ENCODE measurements around a stretch of chr17.

DNA sequence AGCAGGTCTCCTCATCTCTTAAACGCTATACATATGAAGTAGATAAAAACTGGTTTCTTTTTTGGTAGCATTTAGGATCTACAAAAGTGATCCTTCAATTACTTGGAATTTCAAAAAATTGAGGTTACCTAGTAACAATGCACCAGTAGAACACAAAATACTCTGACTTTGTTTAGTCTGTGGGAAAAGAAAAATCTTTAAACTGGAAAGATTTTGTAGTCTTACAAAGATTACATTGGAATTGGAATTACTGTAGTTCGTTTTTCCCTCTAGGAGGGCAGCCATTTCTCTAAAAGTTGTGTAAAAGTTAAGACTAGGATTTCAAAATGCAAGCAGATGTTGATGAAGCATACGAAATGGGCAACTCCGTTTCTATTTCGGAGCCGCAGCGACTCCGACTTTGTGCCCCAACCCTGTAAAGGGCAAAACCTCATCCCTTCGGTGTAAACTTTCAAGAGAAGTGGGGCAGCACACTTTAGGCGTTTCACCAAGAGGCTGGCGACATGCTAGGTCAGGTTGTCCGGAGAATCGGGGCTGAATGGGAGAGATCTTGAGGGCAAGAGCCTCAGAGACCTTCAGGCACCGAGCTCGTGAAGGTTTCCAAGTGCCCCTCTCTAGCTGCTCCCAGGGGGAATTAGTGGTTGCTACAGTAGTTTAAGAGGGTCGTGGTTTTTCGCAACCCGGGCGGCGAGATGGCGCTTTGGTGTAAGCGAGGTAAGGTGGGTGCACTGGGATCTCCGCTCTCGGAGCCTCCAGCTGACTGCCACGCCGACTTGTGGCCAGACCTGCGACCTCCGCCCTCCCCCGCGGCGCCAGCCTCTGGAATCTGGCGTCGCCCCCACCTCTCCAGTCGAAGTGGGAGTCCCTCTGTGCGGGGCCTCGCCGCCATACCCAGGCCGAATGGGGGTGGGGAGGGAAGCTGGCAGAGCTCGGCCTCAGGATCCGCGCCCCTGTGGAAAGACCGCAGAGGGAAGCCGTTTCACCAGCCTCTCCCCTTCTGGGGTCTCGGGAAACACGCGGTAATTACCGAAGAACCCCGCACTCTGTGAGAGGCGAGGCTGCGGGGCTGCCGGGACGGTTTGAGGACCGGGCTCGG lies 1.1 kb upstream of the HEXIM2 start:
- PRO-cap = unidirectional peak, plus-strand start at position 483 of the sequence; bidirectional peak, plus-strand start at position 1,048 of the sequence, minus-strand start at position 857 of the sequence

DNA sequence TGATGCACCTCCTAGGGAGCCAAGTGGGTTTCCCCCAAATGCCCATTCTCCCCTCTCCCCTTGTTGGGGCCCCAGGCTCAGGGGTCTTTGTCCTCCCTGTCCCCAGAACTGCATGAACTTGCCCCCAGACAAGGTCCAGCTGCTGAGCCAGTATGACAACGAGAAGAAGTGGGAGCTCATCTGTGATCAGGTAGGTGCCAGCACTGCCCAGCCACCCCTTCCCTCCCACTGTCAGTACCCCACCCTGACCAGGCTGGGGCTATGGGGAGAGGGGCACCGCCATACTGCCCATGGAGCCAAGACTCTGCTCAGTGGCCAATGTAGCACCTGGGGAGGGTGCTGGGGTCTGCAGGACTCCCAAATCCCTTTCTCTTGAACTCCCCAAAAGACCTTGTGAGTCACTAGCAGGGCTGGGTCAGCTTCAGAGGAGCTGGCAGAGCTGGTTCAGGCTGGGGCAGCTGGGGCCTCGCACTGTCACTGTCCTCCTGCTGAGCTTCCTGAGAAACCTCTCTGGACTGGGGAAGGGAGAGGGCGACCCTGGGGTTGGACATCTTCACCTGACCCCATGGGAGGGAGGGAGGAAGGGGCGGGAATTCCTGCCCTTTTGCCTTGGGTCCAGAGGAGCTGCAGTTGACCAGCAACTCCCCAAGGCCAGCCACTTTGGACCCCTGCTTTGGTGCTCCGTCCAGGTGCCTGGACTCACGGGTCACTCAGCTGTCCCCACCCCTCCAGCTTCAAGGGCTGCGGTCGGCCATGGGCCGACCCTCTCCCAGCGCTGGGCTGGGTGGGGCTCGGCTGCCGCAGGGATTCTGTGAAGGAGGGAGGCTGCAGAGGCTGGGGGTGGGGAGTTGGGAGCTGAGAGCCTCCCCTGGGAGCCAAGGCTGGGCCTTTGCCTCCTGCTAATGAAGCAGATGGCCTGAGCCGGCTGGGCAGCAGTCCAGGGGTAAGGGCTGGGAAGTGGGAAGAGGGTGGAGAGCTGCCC lies 9.1 kb downstream of the FMNL1 start:
- PRO-cap = no peak

DNA sequence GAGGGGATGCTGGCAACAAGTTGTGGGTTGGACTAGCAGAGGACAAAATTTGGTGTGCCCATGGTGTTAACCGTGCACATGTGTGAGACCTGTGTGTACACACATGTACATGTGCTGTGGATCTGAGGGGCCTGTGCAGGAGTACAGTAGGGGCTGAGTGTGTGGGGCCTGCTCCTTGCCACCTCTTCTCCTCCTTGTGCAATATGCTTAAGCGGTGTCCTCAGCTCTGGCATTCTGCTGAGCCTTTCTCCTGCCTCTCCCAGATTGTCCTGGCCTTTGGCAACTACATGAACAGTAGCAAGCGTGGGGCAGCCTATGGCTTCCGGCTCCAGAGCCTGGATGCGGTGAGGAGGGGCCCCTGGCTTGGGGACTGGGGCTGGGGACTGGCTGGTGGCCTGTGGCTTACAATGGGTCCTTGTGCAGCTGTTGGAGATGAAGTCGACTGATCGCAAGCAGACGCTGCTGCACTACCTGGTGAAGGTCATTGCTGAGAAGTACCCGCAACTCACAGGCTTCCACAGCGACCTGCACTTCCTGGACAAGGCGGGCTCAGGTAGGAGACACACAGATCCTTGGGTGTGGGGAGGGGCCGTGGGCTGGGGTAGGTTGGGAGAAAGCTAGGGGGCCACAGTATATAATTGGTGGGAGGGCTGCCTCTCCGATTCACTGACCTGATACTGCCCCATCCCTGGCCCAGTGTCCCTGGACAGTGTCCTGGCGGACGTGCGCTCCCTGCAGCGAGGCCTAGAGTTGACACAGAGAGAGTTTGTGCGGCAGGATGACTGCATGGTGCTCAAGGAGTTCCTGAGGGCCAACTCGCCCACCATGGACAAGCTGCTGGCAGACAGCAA lies 17.1 kb downstream of the SPATA32 start:
- PRO-cap = no peak

- PRO-cap = no peak
These were observed 22.7 kb upstream of the SPATA32 start for GRCh38 chr17:45284280-45285329.

DNA sequence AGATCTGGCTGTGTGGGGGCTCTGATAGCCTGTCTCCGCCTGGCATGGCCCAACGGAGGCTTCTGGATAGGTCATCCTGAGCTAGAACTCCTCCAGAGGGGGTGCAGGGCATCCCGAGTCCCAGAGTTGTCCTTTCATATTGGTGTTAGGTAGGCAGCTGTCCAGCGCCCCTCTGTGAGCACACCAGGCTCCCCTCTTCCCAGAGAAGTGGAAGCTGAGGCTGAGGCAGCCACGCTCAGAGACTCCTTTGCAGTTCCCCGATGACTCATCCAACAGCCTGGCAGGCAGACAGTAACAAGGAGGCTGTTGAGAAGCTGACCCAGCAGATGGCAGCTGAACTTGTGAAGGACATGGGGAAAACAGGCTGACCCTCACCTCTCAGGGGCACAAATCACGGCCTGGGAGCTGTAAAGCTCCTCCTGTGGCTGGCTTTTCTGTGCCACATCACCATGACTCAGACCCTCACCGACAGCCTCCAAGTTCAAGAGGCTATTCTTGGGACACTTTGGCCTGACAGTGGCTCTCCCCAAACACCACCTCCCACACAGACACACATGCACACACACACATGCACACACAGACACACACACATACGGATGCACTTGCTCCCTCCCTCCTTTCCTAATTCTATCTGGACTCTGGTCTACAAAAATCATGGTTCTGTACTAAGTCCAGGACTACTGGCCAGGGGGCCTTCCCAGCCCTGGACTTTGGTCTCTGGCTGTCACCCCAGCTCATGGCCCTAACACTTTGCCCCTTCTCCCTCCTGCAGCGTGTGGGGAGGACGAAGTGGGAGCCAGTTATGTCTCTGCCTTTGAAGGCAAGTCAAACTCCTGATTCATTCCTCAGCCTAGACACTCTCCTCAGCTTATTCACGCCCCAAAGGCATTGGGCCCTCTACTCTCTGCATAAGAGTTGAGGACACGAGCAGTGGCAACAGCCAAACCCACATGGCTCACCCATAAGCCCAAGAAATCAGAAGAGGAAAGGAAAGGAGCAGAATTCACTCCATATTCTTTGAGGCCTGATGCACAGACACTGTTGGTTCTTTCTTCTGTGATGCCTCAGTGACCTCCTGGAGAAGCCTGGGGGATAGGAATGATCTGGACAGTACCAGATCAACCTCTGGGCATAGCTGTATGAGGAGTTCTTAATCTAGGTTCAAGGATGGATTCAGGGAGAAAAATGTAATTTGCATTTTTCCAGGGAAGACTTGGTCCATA lies 23.1 kb downstream of the MAP3K14 start:
- PRO-cap = no peak

GRCh38 chr17:45341529-45342123 lies 24.8 kb upstream of the MAP3K14 start:
- PRO-cap = bidirectional peak, plus-strand start at chr17:45341980, minus-strand start at chr17:45341792

DNA sequence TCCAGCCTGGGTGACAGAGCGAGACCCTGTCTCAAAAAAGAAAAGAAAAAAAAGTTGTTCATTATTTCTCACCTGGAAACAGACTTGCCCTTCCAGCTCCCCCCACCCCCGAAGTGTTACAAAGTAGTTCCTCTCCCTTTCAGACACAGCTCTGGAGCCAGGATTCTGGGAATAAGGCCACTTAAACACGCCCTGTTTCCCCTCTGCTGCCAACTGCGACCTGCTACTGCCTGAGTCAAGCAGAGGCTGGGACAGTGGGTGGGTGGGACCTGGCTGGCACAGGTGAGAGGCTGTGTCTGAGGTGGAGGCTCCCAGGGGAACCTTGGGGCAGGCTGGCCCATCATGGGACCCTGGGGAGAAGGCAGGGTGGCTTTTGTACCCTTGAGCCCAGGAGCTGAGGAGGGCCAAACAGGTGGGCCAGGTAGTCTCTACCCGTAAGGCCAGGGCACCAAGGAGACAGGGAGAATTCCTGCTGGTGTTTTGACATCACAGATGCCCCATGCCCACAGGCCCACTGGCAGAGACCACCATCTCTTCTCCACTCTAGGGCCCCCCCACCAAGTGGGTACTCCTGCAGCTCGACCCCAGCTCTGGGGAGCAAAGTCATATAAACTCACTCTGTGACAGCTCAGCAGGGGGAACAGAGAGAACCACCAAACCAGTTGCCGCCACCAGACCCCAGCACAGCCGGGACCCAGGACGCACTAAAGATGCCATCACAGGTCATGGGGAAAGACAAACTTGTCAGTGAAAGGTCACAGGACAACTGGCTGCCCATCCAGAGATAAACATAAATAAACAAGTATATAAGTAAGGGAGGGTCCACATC lies 14.0 kb downstream of the ARHGAP27 start:
- PRO-cap = no peak

DNA sequence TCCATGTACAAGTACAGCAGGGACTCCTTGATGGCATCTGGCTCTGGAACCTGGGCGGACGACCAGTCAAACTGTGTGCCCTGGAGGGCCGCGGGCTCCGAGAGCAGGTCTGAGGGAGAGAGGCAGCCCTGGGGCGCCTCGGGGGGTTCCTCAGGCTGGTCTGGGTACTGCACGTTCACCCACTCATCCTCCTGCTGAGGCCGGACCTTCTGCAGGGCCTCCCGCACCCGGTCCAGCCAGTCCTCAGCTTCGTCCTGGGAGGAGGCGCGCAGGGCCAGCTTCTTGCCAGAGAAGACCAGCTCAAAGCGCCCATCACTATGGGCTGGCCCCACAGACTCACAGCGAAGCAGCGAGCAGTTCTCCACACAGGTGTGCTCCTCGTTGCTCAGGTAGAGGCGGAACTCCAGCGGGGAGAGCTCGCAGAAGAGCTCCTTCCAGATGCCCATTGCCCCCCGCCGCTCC lies 21.1 kb upstream of the ARHGAP27 start:
- PRO-cap = no peak

- PRO-cap = unidirectional peak, plus-strand start at chr17:45578909; bidirectional peak, plus-strand start at chr17:45579504, minus-strand start at chr17:45579175
These were observed 88.3 kb upstream of the PLEKHM1 start for GRCh38 chr17:45578623-45579391.

DNA sequence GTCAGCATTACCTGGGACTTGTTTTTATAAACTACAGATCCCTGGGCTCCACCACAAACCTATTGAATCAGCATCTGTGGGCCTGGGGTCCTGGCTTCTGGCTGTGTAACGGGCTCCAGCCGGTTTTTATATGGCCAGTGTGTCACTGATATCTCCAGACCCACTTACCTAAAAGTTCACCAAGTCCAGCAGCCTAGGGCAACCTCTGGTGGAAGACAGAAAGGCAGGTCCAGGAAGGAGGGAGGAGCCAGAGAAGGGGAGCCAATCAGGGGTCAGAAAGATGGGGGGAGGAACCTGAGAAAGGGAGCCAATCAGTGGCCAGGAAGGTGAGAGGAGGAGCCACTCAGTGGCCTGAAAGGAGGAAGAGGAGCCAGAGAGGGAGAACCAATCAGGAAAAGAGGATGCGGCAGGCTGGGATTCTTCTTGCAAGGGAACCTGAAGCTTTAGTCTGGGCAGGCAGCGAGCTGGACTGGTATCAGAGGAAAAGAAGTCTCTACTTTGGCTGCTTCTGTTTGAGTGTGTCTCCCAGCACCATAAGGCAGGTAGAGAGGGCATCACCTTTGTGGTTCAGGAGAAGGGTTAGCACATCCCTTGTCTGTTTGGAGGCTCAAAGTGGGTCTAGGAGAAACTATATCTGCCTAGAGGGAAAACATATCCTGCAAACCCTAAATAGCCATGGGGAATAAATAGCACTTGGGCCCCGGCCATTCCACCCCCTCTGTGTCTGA lies 43.5 kb upstream of the CRHR1 start:
- PRO-cap = no peak

DNA sequence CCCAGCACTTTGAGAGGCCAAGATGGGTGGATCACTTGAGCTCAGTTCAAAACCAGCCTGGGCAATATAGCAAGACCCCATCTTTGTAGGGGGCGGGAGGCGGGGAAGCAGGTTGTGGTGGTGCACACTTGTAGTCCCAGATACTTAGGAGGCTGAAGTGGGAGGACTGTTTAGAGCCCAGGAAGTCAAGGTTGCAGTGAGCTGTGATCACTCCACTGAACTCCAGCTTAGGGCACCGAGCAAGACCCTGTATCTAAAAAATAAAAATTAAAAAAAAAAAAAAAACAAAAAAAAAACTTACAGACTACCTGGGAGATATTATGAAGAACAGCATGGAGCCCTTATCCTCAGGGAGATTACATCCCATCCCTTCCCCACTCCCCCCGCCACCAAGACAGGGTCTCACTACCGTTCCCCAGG lies 48.5 kb downstream of the STH start:
- PRO-cap = no peak

GRCh38 chr17:46100754-46101517 lies 92.3 kb downstream of the KANSL1 start:
- PRO-cap = no peak

DNA sequence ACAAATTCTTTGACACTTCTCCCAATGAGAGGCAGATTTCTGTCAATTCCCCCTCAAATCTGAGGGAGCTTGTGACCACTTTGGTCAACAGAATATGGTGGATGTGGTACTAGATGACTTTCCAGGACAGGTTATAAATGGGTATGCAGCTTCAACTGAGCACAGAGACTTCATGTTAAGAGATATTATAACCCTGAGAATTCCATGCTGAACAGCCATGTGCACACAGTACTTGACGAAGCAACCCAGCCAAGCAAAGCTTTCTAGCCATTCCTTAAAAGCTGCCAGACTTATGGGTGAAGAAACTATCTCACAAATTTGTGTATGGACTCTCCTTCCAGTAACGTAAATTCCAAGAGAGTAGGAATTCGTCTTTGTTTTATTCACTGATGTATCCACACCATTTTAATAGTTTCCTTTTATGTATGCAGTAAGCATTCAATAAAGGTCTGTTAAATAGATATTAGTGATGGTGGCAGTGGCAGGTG lies 76.1 kb downstream of the KANSL1 start:
- PRO-cap = no peak

DNA sequence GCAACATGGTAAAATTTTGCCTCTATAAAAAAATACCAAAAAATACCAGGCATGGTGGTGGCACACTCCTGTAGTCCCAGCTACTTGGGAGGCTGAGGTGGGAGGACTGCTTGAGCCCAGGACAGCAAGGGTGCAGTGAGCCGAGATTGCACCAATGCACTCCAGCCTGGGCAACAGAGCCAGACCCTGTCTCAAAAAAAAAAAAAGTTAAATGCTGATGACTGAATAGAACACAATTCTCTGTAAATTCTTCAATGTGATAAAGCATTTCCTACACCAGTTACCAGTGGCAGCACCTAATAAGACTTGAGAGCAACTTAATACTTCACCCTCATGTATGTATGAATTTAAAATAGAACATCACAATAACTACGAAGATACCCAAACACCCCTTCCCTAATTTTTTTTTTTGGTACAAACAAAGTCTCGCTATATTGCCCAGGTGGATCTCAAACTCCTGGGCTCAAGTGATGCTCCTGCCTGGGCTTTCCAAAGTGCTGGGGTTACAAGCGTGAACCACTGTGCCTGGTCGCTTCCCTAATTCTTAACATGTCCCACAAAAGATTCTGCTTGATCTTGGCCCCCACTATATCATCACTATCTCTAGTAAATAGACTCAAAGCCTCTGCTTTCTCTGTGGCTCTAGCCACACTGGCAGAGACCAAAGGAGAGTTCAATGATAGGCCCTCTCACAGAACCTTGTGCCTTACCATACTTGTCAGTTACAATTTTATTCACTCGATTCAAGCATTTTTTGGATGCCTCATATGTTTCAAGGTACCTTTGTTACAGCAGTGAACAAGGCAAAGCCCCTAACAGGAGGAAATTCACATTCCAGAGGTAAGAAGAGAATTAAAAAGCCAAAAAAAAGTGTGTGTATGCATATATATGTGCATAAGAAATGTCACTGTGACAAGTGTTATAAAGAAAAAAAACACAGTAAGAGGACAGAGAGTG lies 65.4 kb downstream of the KANSL1 start:
- PRO-cap = no peak

DNA sequence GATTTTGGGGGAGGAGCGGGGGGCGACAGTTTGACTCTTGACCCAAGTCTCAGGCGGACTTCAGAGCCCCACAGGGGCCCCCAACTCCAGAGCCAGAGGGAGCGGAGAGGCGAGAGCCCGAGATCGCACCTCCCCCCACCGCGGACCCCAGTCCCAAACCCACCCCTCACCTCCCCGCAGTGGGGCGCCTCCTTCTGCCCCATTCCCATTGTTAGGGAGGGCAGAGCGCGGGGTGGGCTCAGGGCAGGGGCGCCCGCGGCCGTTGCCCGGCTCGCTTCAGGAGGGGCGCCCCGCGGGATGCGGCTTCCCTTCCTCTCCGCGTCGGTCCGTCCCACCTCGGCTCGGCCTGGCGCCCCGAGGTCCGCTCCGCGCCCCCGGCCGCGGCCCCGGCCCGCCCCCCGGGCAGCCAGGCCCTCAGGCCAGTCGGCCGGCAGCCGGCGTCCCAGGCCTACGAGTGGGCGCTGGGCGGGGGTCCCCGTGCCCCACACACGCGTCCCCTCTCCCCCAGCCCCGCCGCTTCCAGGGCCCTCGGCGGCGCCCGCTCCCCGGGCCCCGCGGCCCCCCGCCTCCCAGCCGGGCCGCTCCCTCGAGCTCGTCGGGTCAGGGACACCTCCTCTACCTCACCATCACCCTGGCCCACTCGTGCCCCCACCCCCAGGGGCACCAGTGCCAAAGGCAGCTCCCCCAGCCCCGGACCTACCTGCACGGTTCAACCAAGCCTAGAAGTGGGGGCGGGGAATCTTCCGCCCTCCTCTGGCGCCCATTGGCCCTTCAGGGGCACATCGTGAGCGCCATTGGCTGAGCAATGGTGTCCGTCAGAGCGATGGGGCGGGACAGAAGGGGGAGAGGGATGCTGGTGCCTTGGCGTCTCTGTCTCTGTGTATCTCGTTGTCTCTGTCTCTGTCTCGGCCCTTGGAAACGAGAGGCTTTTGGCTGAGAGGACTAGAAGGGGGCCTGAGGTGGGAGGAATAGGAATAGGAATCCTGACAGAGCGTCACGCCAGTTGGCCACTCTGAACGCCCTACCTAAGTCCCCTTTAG lies 31.7 kb upstream of the KANSL1 start:
- PRO-cap = unidirectional peak, minus-strand start at position 448 of the sequence; bidirectional peak, plus-strand start at position 836 of the sequence, minus-strand start at position 597 of the sequence

GRCh38 chr17:46782164-46782737 lies 36.2 kb downstream of the WNT3 start:
- PRO-cap = no peak

DNA sequence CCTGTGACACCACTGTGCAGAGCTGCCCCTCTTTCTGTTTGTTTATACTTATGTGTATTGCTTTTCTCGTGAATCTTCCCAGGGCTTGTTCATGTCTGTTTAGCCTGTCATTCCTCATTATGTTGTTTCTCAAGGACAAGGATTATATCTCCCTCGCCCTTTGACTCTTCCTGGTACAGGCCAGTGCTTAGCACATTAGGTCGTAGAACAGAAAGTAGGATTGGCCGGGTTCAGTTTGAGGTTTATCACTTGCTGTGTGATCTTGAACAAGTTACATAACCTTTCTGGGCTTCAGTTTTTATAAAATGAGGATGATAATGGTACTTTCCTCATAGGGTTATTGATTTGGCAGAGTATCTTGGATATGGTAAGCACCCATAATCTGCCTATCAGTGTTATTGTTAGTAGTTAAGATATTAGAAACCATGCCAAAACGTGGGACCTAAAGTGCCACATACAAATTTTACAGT lies 6.0 kb downstream of the GOSR2 start:
- PRO-cap = no peak

DNA sequence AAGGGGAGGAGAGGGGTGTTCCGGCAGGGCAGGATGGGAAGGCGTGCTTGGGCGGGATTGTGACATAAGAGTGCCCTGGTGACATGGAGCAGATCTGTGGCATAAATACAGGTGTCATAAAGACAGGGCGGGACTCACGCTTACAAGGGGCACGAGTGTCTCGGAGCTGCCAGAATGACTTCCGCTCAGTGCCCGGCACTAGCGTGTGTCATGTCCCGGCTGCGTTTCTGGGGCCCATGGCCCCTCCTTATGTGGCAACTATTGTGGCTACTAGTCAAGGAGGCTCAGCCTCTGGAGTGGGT lies 37.9 kb upstream of the RPRML start:
- PRO-cap = no peak

DNA sequence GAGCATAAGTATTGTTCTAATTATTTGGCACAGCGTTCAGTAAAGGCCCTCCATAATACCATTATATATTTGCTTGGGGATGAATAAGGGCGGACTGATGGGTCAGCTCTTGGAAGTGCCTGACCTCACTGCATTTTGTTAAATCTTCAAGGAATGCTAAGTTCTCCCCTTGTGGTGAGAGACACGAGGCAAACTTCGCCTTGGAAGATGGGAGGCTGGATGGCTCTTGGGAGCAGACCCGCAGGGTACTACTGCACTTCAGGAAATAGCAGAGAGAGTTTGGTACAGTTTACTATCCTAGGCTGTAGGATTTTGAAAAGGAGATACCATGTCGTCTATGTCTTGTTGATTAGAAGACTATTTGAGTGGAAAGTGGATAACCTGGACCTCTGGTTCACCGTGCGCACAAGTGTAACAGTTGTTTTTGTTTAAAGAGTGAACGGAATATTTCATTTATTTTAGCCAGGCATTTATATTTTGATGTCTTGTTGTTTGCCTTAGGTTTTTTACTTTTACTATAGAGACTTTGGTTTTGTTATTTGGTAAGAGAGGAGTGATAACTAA lies 87.1 kb upstream of the RPRML start:
- PRO-cap = no peak

GRCh38 chr17:47159930-47160347 lies 29.2 kb downstream of the CDC27 start:
- PRO-cap = no peak